Parietal lobe (tissue), 2 donors: ENCODE measurements around the genes SIX5, DMPK, FOXA3 and CCDC8.

DNA sequence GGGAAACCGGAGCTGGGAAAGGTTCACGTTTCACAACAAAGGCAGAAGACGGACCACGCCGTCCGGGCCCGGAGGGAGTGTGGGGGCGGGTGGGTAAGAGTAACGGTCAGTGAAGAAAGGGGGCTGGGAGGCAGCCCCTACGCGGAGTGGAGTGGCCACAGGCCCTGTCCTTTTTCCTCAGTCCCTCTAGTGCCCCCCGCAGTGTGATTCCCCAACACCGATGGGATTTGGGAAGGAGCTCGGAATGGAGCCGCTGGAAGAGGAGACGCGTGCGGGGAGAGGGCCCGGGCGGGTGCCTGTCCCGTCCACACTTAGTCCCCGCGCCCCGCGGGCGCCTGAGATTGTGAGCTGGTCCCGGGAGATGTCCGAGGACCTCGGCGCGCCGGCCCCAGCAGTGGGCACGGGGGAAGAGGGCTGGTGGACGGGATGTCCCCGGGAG lies 1.5 kb downstream of the SIX5 start:
- RAMPAGE, long total RNA, result no peak

DNA sequence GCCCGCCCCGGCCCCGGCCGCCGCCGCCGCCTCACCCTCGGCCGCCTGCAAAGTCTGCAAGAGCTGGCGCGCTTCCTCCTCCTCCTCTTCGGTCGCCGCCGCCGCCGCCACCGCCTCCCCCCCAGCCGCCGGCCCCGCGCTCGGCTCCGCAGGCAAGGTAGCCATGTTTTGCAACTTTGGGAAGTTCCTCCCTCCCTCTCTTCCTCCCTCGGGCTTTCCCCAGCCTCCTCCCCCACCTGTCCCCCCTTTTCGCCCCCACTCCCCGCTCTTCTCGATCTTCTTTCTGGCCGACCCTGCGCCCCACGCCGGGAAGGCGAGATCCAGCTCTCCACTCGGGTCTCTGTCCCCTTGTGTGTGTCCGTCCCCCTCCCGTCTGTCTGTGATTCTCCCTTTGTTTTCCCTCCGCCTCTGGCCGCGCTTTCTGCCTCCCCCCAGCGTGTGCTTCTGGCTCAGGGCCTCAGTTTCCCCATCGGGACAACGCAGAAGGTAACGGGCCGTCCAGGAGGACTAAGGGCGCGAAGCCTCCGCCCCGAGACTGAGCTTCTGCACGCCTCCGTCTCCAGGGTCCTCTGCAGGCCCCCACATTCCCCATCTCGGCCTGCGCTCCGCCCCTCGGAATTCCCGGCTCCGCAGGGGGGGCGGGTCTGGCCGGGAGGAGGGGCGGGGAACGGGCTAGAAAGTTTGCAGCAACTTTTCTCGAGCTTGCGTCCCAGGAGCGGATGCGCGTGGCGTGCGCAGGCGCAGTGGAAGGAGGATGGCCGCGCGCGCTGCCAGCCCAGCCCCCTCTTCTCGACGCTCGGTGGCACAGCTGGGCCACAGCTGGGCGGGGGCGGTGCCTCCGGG lies at the start of gene SIX5:
SIX5 (minus strand) TSS at position 573 of the 843 bp plus-strand sequence.
- RAMPAGE, long total RNA, result start-site peak on the minus strand centred at position 618 of the sequence, 270 bp wide, 61 and 18 reads in 2 replicates

GRCh38 chr19:45770645-45771276 lies 1.7 kb upstream of the SIX5 start:
- RAMPAGE, long total RNA, result no peak

- RAMPAGE, long total RNA, result no peak
Observed at GRCh38 chr19:45772093-45773179, 3.4 kb upstream of the SIX5 start.

- RAMPAGE, long total RNA, result no peak
Observed at GRCh38 chr19:45779019-45780089, 2.9 kb downstream of the DMPK start.

DNA sequence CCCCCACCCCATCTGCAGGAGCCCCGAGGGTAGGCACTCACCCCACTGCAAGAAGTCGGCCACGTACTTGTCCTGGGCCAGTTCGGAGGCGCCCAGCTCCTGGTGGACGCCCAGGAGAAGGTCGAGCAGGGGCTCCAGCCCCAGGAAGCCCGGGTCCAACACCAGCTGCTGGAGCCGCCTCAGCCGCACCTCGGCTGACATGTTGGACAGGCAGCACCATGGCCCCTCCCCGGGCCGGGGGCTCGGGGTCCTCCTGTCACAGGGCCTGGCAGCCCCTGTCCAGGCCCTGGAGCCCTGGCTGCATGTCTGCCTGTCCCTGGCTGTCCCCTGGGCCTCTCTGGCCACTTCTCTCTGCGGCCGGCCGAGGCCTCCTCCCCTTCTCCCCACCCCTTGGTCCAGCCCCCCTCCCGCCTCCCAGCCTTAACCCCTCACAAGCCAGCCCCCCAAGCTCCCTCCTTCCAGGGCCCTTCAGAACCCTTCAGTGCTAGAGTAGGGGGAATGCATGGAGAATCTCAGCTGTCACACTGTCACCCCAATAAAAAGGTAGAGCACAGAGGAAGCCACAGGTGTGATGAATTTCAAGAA lies at the start of gene DMPK:
DMPK (minus strand) TSS at position 339 of the 585 bp plus-strand sequence.
- RAMPAGE, long total RNA, result no peak

GRCh38 chr19:45823567-45824582 lies 8.8 kb upstream of the RSPH6A start:
- RAMPAGE, long total RNA, result no peak

- RAMPAGE, long total RNA, result no peak
Observed at GRCh38 chr19:45834896-45835509, 19.9 kb upstream of the RSPH6A start.

DNA sequence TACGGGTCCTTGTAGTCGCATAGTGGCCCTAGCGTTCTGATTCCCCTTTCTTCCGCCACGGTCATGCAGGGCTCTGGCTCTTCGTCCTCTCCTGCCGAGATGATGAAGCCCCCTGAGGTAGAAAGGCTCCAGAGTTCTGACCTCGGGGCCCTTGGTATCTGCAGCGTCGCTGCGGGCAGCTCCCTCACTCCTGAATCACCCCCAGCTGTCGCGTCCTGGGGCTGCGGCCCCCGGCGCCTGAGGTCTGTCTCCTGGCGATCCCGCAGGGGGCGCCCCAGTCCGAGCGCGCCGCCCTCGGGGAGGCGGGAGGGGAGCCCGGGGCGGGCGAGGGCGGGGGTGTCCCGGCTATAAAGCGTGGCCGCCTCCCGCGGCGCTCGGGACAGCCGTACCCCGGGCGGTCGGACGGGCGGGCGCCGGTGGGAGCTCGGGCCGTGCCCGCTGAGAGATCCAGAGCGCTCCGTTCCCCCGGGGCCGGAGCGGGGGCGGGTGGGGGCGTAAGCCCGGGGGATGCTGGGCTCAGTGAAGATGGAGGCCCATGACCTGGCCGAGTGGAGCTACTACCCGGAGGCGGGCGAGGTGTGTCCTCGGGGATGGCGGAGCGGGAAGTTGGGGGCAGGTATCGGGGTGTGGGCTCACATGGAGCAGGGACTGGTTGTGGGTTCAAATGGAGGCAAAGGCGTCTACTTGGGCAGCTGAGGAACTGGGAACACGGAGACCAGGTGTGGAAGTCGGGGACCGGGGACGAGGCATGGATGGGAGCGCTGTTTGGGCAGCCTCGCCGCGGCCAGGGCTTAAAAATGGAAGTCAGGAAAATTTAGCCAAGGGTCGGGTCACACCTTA lies at the start of gene FOXA3:
FOXA3 (plus strand) TSS at position 377 of the 840 bp plus-strand sequence.
- RAMPAGE, long total RNA, result no peak

DNA sequence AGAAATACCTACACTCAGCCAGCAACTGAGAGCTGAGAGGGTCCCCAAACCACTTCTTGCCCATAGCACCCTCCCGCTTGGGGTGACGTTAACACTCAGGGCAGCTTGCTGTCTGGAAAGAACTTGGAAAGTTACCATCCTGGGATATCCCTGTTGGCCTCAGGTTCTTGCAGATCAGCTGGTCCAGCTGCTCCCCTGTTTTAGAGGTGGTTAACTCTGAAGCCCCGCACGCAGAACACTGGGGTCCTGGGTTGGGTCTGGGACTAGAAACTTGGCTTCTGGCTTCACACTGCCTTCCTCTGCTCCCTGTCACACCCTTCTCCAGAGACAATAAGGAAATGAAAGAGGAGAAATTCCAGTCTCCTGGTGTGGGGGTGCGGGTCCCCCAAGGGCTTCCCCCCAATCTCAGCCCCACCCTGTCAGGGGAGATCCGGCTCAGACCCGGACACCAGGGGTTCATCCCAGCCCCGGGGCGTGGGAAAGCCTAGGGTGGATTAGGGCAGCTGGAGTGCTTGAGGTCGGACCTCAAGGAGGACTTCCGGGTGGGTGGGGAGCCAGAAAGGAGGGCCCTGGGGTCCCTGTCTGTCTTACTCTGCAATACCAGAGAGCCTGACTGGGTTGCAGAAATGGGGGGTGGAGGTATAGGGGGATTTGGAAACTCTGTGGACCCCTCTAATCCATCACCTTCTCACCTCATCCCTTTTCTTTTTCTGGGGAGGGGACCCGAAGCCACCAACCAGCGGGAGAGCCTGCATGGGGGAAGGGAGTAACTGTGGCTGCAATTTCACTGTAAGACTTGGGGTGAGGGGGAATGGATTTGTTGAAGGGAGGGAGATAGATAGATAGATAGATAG lies 2.7 kb downstream of the FOXA3 start:
- RAMPAGE, long total RNA, result no peak

- RAMPAGE, long total RNA, result no peak
Observed at GRCh38 chr19:46283578-46284385, 13.1 kb upstream of the HIF3A start.

- RAMPAGE, long total RNA, result no peak
Observed at GRCh38 chr19:46350463-46351036, 3.7 kb downstream of the PPP5C start.

DNA sequence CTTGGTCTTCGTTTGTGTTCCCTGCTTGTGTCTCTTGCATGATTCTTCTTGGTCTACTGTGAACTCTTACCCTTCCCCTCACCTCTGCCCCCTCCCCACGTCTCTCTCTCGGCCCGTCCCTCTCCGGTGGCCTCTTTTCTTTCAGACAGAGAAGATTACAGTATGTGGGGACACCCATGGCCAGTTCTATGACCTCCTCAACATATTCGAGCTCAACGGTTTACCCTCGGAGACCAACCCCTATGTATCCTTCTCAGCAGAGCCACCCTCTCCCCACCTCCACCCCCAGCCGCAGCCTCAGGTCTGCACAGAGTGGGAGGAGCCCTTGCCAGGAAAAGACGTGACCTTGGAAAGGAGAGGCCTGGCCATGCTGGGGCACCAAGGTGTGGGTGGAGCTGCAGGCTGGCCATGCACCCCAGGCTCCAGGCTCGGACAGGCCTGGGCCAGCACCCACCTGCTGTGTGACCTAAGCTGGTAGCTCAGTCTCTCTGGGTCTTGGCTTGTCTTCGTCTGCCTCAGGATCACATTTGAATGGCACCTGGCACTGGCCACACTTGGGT lies 29.6 kb downstream of the CCDC8 start:
- RAMPAGE, long total RNA, result no peak

DNA sequence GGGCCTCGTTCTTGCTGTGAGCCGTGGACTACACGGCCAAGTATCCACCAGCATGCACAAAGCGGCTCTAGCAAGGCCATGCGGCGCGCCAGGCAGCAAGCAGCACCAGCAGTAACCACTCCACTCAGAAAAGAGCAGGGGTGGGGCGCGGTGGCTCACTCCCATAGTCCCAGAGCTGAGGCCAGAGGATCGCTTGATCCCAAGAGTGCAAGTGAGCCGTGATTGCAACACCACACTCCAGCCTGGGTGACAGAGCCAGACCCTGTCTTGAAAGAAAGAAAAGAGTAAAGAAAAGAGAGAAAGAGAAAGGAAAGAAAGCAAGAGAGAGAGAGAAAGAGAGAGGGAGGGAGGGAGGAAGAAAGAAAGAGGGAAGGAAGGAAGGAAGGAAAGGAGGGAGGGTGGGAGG lies 4.6 kb downstream of the CCDC8 start:
- RAMPAGE, long total RNA, result no peak

DNA sequence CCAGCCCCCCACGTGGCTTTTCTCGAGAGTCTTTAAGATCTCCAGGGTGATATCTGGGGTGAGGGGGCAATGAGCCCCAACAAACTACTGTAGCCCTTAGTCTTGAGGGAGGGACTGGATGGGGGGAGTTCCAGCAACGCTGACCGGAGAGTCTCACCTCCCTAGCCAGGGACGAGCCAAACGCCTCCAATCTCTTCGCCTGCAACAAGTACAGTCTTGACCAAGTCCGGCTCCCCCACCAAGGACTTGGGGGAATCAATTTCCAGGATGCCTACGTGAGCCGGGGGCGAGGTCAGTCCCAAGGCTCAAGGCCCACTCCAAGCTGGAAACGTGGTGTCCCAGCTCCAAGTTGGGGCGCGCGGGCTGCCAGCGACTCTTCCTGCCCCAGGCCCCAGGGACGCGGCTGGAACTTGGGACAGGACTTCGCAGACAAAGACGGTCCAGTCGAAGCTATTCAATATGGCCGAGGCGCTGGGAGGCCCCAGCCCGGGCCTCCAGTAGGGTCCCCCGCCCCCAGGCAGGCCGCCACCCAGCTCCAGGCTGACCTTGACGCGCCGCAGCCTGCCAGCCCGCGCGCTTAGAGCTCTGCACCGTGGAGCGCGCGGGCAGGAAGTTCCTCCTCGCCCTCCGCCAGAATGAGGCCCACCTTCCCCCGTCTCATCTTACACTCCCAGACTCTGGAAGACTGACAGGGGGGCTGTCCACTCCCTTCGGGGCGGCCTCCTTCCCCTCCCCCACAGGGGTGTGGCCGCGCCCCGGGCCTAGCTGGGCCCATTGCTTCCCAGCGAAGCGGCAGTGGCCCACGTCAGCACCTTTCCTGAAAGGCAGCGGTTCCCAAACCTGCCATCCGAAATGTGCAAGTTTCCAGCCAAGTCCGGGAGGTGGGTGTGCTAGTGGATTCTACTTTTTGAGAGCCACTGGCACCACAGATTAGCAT lies at the start of gene CCDC8:
CCDC8 (minus strand) TSS at position 589 of the 937 bp plus-strand sequence.
- RAMPAGE, long total RNA, result no peak

GRCh38 chr19:46415766-46416966 lies 2.8 kb upstream of the CCDC8 start:
- RAMPAGE, long total RNA, result no peak

DNA sequence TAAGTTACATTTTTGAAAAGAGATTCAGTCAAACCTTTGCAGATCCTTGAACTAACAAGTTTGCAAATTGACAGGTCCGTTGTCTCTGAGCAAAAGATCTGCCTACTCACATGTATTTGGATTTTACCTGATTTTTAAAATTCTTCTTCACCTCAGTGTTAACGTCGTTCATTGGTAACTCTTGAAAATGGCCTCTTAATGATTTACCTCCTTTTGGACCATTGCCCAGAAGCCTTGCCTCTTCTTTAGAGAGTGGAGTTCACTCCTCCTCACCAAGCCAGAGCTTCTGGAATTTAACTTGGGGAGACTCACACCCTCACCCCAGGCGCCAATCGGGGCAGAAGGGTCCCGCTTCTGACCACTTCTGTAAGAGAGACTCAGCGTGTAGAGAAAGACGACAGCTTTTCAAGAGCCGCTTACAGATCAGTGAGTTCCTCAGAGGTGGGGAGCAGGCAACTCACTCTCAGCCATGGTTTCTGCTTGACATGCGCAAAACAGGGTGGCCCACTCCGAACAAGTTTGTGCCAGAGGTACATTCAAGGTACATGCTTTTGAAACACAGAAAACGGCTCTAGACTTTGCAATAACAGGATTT lies 2.7 kb downstream of the PNMA8C start:
- RAMPAGE, long total RNA, result no peak

- RAMPAGE, long total RNA, result no peak
Observed at GRCh38 chr19:46605305-46605904, 4.3 kb downstream of the CALM3 start.

DNA sequence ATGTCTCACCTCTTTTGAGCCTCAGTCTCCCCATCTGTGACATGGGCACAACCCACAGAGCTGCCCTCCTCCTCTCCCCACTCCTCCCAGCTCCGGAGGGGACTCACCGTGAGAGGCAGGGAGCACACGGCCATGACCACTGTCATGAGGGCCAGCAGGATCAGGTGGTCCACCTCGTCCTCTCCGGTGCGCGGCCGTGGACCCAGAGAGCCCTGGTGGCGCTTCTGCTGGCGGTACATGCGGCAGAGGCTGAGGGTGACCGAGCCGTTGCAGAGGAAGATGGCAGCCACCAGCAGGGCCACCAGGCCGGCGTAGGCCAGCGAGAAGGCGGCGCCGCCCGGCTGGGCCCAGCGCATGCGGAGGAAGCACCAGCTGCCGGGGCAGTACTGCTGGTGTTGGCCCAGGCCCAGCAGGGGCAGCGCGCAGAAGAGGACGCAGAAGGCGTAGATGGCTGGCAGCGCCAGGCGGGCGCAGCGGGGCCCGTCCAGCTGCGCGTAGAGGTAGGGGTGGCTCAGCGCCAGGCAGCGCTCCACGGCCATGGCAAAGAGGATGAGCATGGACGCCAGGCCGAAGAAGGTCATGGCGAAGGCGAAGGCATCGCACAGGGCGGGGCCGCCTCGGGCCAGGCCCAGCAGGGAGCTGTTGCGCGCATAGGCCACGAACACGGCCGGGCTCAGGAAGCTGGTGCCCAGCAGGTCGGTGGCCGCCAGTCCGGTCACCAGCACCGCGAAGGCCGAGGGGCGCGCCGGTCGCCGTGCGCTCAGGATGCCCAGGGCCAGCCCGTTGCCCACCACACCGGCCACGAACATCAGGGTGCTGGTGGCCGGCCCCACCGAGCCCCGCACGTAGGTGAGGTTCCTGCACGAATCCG lies 1.3 kb downstream of the PTGIR start:
- RAMPAGE, long total RNA, result no peak

DNA sequence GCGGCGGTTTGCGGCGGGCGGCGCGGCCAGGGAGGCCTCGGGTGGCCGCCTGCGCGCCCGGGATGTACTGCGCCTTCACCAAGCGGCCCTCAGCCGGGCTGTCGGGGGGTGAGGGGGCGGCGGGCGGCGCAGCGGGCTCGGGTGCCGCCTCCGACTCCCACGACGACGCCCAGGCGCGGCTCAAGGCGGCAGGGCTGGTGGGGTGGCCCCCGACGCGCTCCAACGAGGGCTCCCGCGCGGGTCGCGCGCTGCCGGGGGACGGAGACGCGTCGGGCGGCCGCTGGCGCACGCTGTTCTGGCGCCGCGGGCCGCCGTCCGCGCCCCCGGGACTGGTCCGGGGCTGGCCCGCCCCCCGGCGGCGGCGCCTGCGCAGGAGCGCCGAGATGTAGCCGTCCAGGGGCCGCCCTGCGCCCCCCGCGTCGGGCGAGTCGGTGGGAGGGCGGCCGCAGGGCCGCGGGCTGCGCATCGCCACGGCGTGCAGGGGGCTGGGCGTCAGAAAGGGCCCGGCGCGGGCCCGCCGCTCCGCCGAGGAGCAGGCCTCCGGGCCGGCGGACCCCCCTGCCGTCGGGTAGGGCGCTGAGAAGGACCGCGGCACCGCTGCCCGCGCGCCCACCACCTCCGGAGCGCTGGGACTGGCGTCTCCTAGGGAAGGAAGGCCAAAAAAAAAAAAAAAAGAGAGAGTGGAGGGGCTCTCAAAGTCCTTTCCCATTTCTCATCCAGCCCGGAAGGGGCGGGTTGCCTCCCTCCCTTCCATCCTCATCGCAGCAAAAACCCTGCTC lies 11.6 kb downstream of the DACT3 start:
- RAMPAGE, long total RNA, result no peak